Cerebral cortex (tissue), 2 donors: ENCODE data around the genes SNRNP40 and LCK.

GRCh38 chr1:30816118-30816548 lies 58.6 kb upstream of the LAPTM5 start:
- PRO-cap, 2 experiments: peak in 1 of 2 experiments; most common plus-strand start chr1:30816471 (in 1); most common minus-strand start chr1:30816417 (in 1)

DNA sequence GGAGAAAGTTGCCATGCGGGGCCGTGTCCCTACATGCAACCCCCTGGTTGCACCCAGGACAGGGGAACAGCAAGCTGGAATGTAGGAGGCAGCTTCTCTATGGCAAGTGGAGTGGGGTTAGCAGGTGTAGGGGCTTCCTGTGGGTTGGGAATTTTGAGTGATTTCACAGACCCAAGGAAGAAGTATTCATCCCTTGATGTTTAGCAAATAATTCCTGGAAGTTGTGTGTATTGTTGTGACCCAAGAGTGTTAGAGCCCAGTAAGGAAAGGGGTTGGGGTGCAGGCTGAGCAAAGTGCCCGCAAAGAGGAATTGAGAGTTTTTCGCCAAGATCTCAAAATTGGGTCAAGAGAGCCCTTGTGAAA lies 72.9 kb upstream of the LAPTM5 start:
- PRO-cap, 2 experiments: no peak in any of the 2 experiments

- PRO-cap, 2 experiments: no peak in any of the 2 experiments
These were observed 18.5 kb downstream of the PUM1 start for GRCh38 chr1:31046905-31047495.

DNA sequence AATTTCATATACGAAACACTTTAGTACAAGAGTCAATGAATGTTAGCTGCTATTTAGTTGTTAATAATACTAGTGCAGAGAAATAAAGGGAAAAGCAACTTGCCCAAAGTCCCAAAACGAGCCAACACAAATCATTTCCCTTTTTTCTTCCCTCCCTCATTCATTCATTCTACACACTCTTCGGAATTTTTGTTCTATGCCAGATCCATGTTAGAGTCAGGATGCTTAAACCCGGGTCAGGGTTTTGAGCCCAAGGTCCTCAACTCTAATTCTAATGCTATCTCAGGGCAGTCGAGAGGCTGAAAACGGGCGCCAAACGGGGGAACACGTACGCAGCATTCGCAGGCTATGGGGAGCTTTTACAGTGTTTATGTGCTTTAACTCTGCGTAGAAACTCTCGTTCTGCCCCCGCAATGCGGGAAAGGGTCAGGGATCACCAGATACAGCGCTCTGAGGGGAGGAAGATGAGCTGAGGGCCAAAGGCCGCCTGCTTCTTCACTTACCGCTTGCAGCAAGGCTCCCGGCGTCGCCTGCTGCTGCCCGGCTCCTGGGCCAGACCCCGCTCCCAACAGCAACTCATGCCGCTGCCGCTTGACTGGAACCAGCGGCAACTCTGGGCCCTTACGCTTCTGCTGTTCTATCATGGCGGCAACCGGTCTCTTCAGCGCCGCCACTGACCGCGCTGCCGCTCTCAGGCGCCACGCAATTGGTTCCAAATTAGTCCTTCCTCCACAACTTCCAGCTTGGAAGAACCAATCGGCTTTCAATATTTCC lies at the start of gene SNRNP40:
TSS of gene SNRNP40 (minus strand) at position 681 of the 774 bp plus-strand sequence.
- PRO-cap, 2 experiments: peak in 1 of 2 experiments; most common minus-strand start position 708 of the sequence (in 1)

GRCh38 chr1:31476950-31477342 lies 63.9 kb downstream of the SERINC2 start:
- PRO-cap, 2 experiments: no peak in any of the 2 experiments

- PRO-cap, 2 experiments: no peak in any of the 2 experiments
These were observed 11.7 kb downstream of the TINAGL1 start for GRCh38 chr1:31587822-31588538.

DNA sequence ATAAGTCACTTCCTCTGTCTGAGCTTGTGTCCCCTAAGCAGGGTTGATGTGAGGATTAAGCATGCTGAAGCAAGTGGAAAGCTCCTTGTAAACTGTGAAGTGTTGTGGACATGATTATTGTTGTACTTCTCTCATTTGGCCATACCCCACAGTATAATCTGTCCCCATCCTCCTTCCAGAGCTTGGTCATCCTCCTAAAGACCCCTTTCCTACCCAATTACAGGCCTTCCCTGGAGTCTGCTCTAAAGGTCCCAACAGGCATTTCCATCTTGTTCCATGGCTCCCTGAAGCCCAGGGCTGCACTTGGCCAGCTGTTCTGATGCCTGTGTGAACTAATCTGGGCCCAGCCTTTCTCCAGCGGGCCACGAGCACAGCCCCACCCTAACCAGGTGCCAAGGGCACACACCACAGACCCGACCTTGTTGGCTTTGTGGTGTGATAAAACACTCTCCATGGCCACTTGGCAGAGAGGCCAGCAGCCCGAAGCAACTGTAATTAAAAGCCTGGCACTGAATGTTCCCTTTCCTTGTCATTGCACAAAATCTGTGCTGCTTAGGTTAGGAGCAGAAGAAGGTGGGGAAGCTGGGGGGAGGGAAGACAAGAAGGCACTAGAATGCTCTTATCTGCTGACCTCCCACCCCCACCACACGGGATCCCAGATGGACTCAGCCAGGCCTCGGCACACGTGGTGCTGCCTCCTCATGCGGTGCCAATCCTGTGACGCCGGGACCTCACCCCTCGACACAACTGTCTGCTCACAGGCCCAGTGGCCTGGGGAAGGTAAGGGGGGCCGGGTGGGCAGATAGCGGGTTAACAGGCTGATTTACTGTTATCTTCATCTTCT lies 9.8 kb downstream of the HCRTR1 start:
- PRO-cap, 2 experiments: no peak in any of the 2 experiments

DNA sequence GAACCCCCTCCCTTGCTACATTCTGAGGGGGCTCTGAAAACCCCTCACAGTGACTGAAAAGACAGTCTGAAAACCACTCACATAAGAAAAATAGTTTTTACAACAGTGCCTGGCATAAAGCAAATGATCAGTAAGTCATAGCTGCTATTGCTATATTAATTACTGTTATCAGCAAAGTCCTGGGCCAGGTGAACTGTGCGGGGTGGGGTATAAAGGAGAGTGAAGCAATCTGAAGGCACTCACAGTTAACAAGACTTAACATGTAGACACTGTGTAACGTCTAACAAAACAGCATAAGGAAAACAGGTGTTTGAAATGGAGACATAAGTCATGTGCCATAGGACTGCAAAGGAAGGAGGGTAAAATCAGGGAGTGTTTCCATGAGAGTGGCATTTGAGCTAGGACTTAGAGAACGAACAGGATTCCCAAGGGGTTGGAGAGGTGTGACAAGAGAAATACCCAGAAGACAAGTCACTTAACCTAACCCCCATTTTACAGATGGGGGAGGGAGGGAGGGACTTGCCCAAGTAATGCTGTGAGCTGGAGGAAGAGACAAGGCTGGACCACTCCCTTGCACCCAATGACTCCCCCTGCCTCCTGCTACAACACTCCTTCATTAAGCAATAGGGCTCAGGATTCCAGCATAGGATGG lies 6.8 kb downstream of the PEF1 start:
- PRO-cap, 2 experiments: no peak in any of the 2 experiments

GRCh38 chr1:31715455-31715910 lies 11.7 kb upstream of the COL16A1 start:
- PRO-cap, 2 experiments: peak in 1 of 2 experiments; most common minus-strand start chr1:31715731 (in 1)

DNA sequence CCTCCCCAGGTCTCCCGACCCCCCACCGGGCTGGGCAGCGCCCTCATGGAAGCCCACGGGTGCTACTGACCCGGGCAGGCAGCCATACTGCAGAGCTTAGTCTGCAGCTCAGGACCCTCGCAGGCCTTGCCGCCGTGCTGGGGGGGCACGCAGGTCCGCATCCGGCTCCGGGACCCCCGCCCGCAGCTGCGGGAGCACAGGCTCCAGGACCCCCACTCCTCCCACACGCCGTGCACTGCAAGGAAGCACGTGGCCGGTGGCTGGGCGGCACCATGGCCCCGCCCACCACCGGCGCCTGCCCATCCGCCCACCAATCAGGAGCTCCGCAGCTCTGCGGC lies 21.4 kb downstream of the ADGRB2 start:
- PRO-cap, 2 experiments: no peak in any of the 2 experiments

GRCh38 chr1:31908208-31909220 lies 29.7 kb downstream of the PTP4A2 start:
- PRO-cap, 2 experiments: no peak in any of the 2 experiments

DNA sequence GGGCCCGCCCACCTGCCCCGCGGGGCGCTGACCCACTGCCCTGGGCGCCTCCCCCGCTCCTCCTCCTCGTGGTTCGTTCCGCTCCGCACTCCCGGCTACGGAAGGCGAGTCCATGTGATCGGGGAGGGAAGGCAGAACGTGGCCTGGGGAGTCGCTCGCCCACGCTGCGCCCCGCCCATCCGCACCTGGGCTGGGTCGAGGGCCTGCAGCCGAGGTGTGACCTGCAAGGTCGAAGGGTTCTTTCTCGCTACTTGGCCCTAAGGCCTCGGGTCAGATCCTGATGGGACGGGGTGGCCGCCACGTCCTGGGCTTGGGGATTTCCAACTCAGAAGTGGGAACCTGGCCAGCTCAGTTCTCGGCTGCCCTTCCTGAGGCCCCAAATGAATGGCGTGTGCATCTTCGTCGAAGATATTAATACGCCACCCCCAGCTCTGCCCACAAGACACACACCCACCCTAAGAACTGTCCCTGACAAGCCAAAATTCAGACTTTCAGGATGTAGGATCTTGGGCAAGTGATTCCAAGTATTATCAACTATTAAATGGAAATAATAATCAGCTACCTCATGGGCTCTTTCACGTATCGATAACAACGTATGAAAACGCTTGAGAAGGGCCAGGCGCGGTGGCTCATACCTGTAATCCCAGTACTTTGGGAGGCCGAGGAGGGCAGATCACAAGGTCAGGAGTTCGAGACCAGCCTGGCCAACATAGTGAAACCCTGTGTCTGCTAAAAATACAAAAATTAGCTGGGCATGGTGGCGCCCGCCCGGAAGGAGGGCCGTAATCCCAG lies 508 bp upstream of the PTP4A2 start:
- PRO-cap, 2 experiments: peak in 1 of 2 experiments; most common plus-strand start position 107 of the sequence (in 1)

DNA sequence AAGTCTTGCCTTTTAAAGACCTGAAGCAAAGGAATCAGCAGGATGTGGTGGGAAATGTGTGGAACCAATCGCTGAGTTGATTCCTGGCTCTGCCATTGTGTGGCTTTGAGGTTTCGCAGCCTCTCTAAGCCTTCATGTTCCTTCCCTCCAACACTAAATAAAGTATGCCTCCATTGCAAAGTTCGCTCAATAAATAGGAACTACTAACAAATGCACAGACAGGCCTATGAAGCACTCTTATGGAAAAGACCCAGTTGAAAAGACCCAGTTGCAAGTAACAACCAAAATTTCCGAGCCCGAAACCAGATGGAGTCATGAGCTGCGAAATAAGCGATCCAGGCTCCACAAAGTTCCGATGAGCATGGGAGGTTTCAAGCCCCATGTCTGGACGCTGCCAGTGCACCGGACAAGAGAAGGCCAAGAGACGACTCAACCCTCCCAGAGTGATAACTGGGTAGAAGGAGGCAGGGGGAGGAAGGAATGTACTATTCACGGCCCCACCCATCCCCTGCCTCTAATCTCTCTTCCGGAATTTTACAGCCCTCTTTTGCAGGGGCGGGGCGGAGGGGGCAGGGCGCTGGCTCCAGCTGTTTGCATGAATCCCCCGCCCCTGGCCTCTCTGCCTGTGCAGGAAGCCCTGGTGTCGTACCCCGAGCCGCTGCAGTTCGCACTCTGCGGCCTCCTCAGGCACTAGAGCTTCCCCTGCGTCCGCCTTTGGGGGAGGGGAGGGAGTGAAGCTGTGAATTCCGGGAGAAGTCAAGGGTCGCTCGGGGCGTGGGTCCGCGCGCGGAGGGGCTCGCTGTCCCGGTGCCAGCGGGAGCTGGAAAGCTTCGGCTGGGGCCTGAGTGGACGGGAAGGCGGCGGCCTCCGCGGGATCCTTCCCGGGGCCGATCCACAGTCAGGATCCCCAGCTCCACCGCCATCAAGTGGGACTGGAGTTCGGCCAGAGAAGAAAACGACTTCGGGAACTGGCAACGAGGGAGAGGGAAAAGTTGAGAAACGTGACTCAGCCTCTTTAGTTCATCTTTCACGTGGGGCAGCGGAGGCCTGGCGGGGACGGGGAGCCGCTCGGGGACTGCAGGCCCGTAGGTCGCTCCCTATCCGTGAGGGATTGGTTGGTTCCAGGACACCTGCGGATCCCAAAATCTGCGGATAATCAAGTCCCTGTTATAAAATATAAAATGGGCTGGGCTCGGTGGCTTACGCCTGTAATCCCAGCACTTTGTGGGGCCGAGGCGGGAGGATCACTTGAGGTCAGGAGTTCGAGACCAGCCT lies 6.2 kb upstream of the PTP4A2 start:
- PRO-cap, 2 experiments: peak in 1 of 2 experiments; most common plus-strand start position 1,039 of the sequence (in 1); most common minus-strand start position 924 of the sequence (in 1)

DNA sequence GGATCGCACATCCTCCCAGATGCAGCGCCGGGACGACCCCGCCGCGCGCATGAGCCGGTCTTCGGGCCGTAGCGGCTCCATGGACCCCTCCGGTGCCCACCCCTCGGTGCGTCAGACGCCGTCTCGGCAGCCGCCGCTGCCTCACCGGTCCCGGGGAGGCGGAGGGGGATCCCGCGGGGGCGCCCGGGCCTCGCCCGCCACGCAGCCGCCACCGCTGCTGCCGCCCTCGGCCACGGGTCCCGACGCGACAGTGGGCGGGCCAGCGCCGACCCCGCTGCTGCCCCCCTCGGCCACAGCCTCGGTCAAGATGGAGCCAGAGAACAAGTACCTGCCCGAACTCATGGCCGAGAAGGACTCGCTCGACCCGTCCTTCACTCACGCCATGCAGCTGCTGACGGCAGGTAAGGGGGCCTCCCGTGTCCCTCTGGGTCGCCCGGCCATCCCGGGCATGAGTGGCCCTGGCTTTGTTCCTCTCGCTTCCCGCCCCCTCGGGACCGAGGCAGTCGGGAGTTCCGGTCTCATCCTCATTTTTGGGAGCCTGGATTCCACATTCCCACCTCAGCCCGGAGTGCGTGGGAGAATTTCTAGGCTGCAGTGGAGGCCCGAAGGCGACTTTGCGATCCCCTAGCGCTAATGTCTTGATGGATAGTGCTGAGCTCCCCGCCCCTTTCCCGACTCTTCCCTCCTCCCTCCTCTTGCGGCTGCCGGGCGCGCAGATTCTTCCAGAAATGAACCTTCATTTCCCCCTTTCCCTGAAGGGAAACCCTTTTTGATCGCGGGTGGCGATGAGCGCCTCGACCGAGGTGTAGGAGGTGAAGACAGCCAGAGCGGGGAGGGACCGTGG lies 531 bp downstream of the KHDRBS1 start:
- PRO-cap, 2 experiments: peak in 1 of 2 experiments; most common plus-strand start position 295 of the sequence (in 1); most common minus-strand start position 249 of the sequence (in 1)

DNA sequence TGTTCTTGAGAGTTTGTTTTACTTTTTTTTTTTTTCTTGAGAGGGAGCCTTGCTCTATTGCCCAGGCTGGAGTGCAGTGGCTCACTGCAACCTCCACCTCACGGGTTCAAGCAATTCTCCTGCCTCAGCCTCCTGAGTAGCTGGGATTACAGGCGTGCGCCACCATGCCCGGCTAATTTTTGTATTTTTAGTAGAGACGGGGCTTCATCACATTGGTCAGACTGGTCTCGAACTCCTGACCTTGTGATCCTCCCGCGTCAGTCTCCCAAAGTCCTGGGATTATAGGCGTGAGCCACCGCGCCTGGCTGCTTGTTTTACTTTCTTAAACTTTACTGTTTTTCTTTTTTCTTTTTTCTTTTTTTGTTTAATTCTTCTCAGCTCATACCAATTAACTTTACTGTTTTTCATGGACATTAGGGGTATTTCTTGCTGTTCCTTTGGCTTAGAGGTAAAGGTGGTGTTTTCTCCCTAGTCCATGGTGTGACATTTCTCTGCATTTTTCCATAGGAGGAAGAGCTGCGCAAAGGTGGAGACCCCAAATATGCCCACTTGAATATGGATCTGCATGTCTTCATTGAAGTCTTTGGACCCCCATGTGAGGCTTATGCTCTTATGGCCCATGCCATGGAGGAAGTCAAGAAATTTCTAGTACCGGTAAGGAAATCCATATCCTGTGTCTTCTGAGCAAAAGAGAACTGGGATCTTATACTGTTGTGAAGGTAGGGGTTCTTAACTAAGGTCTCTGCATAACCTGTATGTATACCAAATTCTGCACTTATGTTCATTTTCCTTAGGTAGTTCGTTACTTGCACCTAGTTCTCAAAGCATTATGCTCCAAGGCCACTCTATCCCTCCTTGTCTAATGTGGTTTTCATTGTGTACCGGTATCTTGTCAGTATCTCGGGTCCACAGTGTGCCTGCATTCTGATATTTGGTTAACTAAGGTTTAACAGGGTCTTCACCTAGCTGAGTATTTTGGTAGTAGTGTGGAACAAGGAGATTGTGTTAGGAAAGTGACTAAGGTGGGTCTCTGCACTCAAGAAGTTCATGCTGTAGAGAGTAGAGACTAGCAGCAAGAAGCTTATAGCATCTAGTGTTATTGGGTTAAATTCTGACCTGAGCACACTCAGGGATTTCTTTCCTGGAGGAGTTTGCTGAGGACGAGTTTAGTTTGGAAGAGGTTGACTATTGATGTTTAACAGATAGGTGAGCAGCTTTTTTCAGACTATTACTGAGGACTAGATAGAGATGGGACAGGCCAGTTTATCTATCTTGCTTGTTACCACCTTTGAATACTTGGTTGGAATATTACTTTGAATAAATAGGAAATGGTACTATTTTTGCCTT lies 19.5 kb downstream of the KHDRBS1 start:
- PRO-cap, 2 experiments: no peak in any of the 2 experiments

DNA sequence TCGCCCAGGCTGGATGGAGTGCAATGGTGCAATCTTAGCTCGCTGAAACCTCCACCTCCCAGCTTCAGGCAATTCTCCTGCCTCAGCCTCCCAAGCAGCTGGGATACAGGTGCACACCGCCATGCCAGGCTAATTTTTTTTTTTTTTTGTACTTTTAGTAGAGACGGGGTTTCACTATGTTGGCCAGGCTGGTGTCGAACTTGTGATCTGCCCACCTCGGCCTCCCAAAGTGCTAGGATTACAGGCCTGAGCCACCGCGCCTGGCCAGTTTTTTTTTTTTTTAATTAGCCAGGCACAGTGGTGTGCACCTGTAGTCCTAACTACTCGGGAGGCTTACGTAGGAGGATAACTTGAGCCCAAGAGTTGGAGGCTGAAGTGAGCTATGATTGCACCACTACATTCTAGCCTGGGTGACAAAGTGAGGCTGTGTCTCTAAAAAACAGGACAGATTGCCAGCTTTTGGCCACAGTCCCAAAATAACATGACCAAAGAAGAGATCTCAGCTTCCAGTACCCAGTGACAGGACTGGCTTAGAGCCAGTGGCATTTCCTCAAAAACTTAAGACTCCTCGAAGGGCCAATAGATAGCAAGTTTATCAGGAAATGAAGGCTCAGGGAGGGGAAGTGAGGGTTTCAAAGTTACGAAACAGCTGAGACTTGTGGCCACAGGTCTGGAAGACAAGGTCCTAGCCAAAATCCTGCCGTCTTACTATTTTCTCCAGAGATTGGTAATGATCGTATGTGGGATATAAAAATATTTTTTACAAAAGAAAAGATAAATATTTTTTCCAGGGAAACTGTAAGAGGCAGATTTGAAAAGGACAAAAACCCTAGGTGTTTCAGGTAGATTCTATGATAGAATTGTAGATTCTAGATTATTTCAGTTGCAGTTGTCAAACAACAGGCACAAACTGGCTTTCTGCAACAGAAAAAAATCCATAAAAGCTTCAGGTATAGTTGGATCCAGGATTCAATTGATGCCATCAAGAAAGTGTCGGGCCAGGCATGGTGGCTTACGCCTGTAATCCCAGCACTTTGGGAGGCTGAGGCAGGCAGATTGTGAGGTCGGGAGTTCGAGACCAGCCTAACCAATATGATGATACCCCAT lies 6.3 kb upstream of the TMEM39B start:
- PRO-cap, 2 experiments: peak in 1 of 2 experiments; most common plus-strand start position 661 of the sequence (in 1)

- PRO-cap, 2 experiments: no peak in any of the 2 experiments
These were observed 19.6 kb downstream of the KPNA6 start for GRCh38 chr1:32127403-32127870.

DNA sequence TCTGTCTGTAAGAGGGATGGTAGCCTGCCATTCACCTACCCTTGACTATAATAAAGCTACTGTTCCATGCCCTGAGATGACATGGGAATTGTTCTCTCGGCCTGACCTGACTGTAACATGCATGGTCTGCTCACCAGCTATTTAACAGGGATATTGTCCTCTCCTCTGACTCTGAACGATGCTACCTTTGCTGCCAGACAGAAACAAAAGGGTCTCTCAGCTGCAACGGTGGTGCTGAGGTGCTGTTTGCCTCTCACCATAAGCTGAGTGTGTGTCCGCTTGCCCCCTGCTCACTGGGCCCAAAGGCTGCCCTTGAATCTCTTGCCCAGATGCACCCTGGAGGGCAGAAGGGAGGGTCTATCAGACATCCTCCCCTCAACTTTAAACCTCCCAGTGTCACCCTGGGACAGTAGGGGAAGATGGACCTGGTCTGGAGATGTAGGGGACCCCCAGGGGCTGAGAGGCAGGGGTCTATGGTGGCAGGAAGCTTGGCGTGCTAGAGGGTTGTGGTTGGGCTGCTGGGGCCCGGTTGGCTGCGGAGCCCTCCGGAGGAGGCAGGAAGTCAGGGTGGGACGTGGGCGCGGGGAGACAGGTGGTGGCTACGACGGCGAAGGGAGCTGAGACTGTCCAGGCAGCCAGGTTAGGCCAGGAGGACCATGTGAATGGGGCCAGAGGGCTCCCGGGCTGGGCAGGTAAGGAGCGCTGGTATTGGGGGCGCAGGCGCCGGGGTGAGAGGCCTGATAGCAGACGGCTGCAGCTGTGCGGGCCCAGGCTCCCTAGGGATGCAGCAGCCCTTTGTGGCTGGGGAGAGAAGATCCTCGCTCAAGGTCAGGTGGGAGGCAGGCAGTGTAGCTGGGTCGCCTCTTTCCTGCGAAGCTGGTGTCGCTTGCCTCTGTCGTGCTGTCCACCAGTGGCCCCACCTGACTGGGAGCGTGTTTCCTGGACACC lies at the start of gene LCK:
TSS of gene LCK (plus strand) at position 586 of the 948 bp plus-strand sequence.
- PRO-cap, 2 experiments: peak in 1 of 2 experiments; most common plus-strand start position 586 of the sequence (in 1)

- PRO-cap, 2 experiments: no peak in any of the 2 experiments
These were observed 14.2 kb downstream of the MARCKSL1 start for GRCh38 chr1:32321759-32322299.

DNA sequence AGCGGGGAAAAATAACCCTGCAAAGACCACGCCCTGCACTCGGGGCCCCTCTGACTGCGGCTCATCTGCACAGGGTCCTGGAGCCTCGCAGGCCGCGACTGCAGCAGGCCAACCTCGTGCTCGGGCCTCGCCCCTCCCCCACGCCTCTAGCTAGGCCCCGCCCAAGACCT lies 11.4 kb downstream of the FAM229A start:
- PRO-cap, 2 experiments: peak in 1 of 2 experiments; most common minus-strand start position 142 of the sequence (in 1)